ENCODE results near the genes PINK1 and EIF4G3.

GRCh38 chr1:20493810-20494932, 8.2 kb upstream of the CAMK2N1 start:
- PRO-cap, result no peak

GRCh38 chr1:20632698-20633622, at the start of gene PINK1:
Gene PINK1 (plus strand): TSS chr1:20633458.
- PRO-cap, result unidirectional peak, plus-strand start at chr1:20633481

DNA sequence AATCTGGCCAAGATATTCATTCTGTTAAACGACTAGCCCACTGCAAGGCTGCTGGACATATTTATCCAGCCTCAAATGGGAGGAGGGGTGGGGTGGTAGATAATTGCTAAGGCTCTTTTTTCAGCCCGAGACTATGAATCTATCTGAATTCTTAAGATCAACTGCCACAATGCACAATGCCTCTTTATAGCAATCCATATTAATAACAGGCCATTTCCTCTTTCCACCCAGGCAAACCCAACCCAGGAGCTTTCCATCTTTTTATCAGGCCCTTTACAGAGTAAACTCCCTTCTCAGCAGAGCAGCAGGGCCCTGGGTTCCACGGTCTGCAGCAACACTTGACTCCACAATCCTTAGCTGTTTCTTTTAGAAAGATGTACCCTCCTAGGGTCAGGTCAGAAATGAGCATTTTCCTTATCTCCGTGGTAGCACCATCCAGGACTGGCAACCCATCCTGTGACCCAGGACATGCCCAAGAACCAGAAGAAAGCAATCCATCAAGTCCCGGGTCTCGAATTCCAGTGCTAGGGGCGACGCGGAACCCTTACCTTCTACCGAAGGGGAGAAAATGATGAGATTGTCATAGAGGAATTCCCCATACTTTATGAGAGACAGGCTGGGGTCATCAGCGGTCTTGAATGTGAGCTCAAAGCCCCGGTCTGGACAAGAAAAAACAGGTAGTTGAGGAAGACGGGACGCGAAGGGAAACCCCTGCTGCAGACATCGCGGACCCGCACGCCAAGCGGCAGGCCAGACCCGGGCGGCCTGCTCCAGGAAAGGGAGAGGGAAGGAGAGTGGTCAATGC, 634 bp downstream of the DDOST start:
- PRO-cap, result no peak

GRCh38 chr1:20772913-20773948, 13.9 kb downstream of the HP1BP3 start:
- PRO-cap, result no peak

- PRO-cap, result no peak
Observed at GRCh38 chr1:20870354-20871117, 83.4 kb upstream of the HP1BP3 start.

DNA sequence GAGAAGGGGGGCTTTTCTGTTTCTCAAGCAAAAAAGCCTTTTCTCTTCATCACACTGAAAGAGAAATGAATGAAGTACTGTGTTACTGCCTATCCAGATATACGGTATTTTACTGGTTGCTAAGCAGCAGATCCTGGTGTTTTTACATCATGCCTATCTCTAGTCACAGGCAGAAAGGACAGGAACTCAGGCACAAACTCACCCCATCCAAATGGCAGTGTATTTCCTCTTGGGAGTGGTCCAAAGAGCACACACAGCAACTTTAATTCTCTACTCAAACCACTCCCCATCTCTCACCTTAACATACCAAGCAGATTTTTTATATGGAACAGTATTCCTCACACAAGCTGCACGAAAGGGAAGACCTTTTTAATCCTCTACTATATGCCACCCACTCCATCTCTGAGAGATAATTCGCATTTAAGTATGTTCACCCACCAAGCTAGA, 27.3 kb downstream of the EIF4G3 start:
- PRO-cap, result no peak

DNA sequence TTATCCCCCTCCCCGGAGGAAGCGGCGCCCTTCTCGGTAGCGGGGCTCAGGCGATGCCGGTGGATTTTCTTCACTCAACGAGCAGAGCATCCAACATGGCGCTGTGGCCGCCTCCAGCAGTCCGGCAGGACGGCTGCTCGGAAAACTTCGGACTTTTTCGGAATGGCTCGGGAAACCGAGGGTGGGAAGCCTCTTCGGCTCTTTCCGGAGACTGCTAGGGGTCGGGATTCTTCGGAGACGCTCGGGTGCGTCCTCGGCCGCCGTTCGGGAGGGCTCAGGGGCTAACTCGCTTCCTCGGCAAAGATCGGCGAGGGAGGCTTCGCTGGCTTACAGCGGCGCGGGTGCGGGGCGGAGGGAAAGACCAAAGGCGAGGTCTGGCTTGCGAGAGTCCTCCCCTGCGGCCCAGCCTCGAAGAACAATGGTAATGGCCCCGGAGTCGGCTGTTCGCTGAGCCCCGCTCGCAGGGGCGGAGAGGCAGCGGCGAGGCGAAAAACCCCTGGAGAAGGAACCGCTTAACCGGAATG, at the start of gene EIF4G3:
EIF4G3 (minus strand) TSS at position 135 of the 524 bp plus-strand sequence.
- PRO-cap, result bidirectional peak, plus-strand start at position 300 of the sequence, minus-strand start at position 131 of the sequence

DNA sequence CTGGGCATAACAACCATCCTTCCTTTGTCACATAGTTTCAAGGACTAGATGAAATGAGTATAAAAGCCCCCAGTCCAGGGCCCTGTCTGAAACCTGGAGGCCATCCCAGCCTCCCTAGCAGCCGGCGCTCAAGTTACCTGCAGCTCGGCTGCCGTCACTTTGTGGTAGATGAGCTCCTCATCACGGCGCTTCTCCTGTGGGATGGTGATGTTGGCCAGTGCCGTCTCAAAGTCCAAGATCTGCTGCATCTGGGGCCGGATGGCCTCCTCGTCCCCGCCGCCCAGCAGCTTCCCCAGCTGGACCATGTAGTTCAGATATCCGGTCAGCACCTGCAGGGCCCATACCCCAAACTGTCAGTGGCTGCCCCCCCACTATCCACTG, 34.5 kb downstream of the ECE1 start:
- PRO-cap, result no peak

- PRO-cap, result no peak
Observed at GRCh38 chr1:21274907-21275249, 15.4 kb downstream of the ECE1 start.

- PRO-cap, result no peak
Observed at GRCh38 chr1:21318612-21319161, 28.4 kb upstream of the ECE1 start.

DNA sequence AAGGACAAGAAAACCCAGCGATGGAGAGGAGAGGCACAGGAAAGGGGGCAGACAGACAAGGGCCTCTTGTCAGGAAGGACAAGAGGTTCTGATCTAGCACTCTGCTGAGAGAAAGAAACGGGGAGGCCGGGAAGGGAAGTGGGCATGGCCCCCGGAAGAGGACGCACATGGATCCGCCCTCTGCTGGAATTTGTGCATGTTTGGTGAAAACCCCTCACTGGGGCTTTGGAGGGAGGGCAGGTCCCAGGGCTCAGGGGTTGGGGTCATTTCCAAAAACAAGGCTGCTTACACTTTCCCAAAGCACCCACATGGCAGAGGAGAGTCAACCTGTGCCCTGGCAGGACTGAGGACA, 32.4 kb upstream of the ECE1 start:
- PRO-cap, result no peak

DNA sequence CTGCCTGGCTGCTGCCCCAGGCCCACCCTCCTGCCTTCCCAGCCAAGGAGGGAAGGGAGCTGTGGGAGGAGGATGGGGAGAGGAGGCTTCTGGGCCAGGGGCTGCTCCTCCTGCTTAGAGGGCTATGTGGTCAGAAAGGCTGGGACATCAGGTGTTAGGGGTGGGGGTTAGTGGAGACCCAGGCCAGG, 48.5 kb upstream of the ECE1 start:
- PRO-cap, result no peak

- PRO-cap, result no peak
Observed at GRCh38 chr1:21537354-21538220, 28.4 kb downstream of the ALPL start.

DNA sequence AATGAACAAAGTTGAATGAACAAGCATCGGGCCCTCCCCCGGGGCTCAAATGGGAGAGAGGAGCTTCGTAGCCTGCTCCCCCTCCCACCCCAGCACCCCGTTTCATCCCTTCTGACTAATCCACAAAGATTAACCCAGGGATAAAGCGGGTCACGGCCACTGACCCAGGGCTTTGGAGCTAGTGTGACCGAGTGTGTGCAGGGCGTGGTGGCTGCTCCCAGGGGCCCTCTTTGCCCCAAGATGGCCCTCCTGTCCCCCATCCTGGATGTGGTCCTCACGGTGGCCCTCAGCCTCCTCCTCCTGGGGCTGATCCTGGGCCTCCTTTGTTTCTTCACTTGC, 37.9 kb downstream of the ALPL start:
- PRO-cap, result no peak

GRCh38 chr1:21570189-21570498, 60.9 kb downstream of the ALPL start:
- PRO-cap, result no peak

GRCh38 chr1:21608765-21609181, 60.4 kb downstream of the RAP1GAP start:
- PRO-cap, result no peak

- PRO-cap, result no peak
Observed at GRCh38 chr1:21642406-21642683, 26.8 kb downstream of the RAP1GAP start.

GRCh38 chr1:21653563-21653880, 15.6 kb downstream of the RAP1GAP start:
- PRO-cap, result no peak

DNA sequence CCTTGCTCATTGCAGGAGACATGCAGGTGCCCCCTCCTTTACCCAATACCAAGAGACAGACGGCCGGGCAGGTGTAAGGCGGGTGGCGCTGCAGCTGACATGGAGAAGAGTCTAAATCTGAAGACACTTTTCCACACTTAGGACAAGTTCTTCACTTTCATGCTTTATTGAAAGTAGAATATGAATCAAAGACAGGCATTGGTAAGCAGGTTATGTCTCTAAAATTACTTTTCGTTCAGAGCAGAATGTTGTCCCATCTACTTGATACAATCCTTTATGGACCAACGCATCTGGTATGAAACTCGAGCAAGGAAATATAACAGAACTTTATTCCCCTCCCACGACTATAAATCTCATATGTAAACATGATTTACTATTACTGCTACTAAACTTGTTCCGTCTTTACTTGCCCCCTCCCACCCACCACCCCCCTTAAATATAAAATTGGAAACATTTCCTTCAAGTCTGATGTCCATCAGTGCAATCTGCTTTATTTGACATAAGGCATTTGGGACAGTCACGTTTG, 9.7 kb upstream of the RAP1GAP start:
- PRO-cap, result no peak

- PRO-cap, result no peak
Observed at GRCh38 chr1:21746974-21747416, 36.0 kb downstream of the USP48 start.

All from sternocleidomastoid (tissue), 1 donor.